Neural progenitor cell (in vitro differentiated cells): ENCODE measurements around a stretch of chr18.

DNA sequence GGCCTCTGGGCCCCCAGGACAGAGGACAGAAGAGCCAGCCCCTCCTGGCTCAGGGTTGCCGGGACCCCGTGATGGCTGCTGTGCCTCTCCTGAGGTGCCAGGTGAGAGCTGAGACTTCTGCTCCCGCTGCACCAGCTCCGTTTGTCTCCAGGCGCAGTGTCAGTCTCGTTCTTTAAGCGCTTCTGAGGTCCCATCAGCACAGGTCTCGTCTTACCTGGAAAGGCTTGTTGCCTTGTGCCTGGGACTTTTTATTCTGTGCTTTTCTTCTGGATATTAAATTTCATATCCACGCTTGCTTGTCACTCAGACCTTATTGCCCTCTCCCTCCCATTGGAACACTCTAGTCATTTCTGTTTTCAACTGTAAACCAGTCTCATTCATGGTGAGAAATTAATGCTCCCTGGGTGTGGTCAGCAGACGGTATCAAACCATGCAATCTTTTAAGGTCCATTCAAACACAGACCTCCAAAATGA is 39.9 kb downstream of the ADNP2 start:
- RAMPAGE, long total RNA = no peak

DNA sequence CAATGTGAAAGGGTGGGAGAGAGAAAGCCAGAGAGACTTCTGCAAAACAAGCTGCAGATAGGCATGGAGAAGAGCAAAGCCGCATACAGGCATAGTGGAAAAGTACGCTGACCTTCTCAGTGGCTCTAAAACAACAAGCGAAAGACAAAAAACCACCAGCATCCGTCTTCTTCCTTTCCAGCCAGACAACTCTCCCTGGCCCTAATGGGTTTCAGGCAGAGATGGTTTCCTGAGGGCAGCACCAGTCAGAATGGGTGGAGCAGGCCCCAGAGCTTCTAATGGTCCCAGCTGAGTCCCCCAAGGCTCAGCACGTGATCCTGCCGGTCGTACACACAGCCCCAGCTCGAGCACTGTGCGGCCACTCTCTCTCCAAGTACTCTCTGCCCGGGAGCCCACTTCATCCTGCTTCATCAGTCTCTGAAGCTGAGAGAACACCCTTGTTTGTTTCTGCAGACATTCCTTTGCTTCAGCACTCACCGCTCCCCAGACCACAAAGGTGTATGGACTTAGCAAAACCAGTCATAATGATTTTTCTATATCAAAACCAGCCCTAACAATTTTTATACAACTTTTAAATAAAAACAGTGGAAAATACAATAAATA is 64.0 kb downstream of the PARD6G start:
- RAMPAGE, long total RNA = no peak